Bronchial lymph node (tissue), 1 donor: Measurements from ENCODE around the genes PLSCR2 and ANKUB1.

DNA sequence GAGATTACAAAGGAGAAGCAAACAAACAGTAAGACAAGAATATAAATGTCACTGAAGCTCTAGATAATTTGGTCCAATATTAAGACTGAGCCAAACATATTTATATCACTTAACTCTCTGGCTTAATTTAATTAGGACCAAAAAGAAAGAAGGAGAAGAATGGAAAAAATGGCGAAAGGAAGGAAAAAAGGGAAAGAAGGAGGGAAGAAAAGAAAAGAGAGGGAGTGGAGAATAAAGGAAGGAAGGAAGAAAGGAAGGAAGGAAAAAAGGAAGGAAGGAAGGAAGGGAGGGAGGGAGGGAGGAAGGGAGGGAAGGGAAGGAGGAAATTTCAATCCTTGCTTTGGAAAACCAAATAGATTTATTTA lies 202.5 kb downstream of the PLOD2 start:
- PRO-cap: no peak

- PRO-cap: bidirectional peak, plus-strand start at chr3:146339704, minus-strand start at chr3:146339447
These were observed 88.3 kb upstream of the PLSCR4 start for GRCh38 chr3:146339264-146339595.

DNA sequence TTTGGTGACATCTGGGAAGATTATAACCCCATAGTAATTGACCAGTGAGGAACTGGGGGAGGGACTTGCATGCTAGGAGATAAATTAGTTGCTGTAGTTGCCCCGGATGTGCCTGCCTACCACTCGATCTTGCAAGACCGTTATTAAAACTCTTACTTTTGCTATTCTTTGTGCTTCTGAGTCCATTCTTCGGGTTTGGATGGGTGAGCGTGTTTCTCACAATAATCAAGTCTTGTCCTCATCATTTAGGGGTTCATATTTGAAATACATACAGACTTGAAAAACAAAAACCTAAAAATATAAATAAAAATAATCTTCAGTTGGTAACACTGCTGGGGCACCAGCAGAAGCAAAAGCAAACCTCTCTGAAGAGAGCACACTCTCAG lies 88.7 kb upstream of the PLSCR4 start:
- PRO-cap: bidirectional peak, plus-strand start at position 109 of the sequence, minus-strand start outside the sequence

GRCh38 chr3:146469009-146470314 lies at the start of gene PLSCR2:
Gene PLSCR2, minus strand, starts transcription at chr3:146469561.
- PRO-cap: bidirectional peak, plus-strand start at chr3:146469464, minus-strand start at chr3:146469351; bidirectional peak, plus-strand start at chr3:146469614, minus-strand start at chr3:146469561; bidirectional peak, plus-strand start at chr3:146470019, minus-strand start at chr3:146469914

DNA sequence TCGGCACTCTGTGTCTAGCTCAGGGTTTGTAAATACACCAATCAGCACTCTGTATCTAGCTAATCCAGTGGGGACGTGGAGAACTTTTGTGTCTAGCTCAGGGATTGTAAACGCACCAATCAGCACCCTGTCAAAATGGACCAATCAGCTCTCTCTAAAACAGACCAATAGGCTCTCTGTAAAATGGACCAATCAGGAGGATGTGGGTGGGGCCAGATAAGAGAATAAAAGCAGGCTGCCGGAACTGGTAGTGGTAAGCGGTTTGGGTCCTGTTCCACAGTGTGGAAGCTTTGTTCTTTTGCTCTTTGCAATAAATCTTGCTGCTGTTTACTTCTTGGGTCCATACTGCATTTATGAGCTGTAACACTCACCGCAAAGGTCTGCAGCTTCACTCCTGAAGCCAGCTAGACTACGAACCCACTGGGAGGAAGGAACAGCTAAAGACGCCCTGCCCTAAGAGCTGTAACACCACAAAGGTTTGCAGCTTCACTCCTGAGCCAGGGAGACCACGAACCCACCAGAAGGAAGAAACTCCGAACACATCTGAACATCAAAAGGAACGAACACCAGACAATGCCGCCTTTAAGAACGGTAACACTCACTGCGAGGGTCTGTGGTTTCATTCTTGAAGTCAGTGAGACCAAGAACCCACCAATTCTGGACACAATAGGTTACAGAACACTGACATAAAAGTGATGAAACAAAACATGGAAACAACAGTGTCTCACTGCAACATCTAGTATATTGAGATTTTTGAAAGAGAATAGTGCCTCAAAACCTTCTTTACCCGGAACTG lies 28.7 kb upstream of the PLSCR2 start:
- PRO-cap: unidirectional peak, plus-strand start at position 254 of the sequence

- PRO-cap: no peak
These were observed 11.8 kb downstream of the ZIC4 start for GRCh38 chr3:147394289-147395261.

DNA sequence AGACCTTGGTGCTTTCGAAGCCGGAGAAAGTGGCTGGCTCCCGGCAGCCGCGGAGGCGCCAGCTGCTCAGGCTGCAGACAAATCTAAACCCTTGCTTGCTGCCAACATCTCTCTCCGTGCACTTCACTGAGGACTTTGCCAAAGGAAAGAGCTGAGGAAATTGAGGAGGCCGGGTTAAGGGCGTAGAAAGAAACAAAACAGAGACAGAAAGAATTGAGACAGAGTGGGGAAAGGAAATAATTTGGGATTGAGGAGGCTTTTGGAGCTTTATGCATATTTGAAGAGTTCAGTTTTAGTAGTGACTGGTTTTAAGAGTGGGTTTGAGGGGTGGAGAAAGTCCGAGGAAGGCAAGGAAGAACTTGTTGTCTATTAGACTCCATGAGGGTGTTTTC lies 2.2 kb downstream of the ZIC1 start:
- PRO-cap: no peak

GRCh38 chr3:148735560-148735899 lies 37.8 kb downstream of the AGTR1 start:
- PRO-cap: no peak

DNA sequence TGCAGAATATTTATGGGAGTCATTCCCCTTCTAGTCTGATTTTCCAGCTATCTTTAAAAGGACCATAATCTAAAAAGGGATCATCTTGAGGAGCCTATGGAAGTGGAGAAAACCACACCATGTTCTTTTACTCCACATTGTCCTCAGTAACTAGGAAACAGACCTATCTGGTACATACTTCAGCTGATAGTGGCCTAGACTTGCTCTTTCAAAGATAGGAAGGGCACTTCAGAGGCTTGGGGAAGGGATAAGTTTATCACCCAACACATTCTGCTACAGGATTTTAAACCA lies 35.5 kb downstream of the CP start:
- PRO-cap: no peak

GRCh38 chr3:149222940-149223383 lies 1.3 kb upstream of the CP start:
- PRO-cap: no peak

- PRO-cap: bidirectional peak, plus-strand start at chr3:149225367, minus-strand start at chr3:149225301
These were observed 3.4 kb upstream of the CP start for GRCh38 chr3:149224781-149225589.

DNA sequence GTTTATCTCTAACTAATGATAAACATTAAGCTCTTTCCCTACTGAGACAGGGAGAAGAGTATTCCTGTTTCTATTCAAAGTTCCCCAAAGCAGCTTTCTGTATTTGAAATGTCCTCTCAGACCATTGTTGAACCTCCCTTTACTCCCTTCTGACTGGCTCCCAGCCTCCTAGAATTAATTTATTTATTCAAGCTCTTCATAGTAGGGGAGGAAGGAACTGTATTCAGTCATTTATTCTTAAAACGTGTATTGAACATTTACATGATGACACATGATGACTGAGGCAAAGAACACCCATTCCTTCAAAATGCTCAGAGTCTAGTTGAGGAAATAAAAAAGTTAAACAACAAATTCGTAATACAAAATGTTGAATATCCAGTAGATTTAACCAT lies 7.2 kb upstream of the TM4SF18 start:
- PRO-cap: bidirectional peak, plus-strand start at position 264 of the sequence, minus-strand start at position 155 of the sequence

- PRO-cap: no peak
These were observed 21.4 kb downstream of the TM4SF1 start for GRCh38 chr3:149355949-149356623.

GRCh38 chr3:149375060-149376369 lies 1.9 kb downstream of the TM4SF1 start:
- PRO-cap: no peak

- PRO-cap: no peak
These were observed 73.6 kb downstream of the TM4SF4 start for GRCh38 chr3:149547816-149548868.

- PRO-cap: no peak
These were observed 79.0 kb downstream of the TM4SF4 start for GRCh38 chr3:149553246-149554057.

GRCh38 chr3:149615467-149615916 lies 42.3 kb downstream of the WWTR1 start:
- PRO-cap: bidirectional peak, plus-strand start at chr3:149616114, minus-strand start at chr3:149615803

- PRO-cap: bidirectional peak, plus-strand start at chr3:149657560, minus-strand start at chr3:149657311
These were observed 508 bp downstream of the WWTR1 start for GRCh38 chr3:149657384-149657650.

DNA sequence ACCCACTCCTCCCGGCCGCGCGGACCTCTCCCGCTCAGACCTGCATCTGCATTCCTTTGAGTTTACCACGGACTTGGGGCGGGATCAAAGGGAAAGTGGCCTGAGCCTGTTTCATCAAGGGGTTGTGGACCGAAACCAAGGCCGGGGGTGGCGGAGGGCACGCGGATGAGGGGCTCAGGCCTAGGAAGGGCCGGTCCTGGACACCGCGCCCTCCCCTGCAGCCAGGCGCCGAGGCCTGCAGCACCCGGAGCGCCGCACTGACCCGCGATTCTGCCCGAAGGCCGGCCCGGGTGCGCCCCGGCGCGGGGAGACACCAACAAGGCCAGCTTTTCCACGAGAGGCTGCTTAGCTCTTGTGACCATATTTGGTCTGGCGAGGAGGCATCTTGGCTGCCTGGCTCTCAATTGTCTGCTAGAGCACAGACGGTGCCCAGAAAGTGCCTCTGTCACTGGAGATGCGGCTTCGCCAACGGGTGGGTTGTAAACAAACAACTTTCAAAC lies 462 bp upstream of the WWTR1 start:
- PRO-cap: bidirectional peak, plus-strand start at position 432 of the sequence, minus-strand start at position 272 of the sequence

DNA sequence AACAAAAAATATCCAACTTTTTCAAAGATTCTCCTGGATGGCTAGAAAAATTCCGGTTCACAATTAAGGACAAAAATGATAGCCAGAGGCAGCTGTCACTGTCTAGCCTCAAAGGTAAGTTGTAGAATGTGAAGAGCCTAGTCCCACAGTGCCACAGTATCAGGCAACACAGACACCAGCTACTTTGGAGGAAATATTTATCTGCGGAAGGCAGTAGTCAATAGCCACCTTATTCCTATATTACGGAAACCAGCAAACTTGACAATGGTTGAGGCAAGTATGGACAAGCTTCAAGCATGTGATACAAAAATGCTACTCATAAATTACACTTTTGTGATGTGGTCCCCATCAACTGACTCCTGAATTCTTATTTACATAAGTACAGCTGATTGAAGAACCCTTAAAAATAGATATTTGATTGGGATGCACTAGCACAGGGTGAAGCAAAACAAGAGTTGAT lies at the start of gene ANKUB1:
ANKUB1 (minus strand) TSS at position 170 of the 460 bp plus-strand sequence.
- PRO-cap: no peak